SK-MEL-5 (cell line): ENCODE data around the gene SOCS1.

GRCh38 chr16:10737928-10738664 is 5.5 kb upstream of the NUBP1 start:
RAMPAGE:
- cytosol, long total RNA = no peak
- long total RNA = no peak
- nucleus, long total RNA = no peak

DNA sequence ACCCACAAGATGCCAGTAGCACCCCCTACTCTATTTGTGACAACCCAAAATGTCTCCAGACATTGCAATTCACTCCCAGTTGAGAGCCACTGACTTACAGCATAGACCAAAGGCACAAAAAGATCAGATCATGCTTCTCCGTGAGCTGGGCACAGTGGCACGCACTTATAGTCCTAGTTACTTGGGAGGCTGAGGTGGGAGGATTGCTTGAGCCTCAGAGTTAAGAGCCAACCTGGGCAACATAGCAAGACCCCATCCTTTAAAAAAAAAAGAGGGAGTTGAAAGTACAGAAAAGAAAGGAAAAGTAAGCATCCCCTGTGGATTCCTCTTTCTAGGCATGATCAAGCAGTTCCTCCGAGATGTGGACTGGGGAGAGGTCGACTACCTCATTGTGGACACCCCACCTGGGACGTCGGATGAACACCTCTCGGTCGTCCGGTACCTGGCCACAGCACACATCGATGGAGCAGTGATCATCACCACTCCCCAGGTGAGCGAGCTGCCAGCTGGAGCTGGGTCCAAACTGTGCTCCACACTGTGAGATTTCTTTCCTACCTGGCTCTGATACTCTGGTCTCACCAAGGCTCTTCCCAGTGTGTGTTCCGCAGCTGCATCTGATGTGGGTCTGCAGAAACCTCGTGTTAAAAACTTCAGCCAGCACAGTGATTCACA is 14.0 kb downstream of the NUBP1 start:
RAMPAGE:
- cytosol, long total RNA = no peak
- long total RNA = no peak
- nucleus, long total RNA = no peak

DNA sequence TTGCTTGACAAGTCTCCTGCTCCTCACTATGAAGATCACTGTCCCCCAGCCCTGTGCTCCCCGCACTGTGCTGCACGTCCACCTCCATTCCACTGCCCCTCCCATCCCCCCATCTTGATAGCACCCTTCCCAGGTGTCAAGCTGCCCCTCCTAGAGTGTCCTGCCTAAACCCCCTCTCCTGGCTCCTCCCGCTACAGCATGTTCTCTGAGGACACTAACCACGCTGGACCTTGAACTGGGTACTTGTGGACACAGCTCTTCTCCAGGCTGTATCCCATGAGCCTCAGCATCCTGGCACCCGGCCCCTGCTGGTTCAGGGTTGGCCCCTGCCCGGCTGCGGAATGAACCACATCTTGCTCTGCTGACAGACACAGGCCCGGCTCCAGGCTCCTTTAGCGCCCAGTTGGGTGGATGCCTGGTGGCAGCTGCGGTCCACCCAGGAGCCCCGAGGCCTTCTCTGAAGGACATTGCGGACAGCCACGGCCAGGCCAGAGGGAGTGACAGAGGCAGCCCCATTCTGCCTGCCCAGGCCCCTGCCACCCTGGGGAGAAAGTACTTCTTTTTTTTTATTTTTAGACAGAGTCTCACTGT is 18.5 kb downstream of the DEXI start:
RAMPAGE:
- cytosol, long total RNA = no peak
- long total RNA = no peak
- nucleus, long total RNA = no peak

DNA sequence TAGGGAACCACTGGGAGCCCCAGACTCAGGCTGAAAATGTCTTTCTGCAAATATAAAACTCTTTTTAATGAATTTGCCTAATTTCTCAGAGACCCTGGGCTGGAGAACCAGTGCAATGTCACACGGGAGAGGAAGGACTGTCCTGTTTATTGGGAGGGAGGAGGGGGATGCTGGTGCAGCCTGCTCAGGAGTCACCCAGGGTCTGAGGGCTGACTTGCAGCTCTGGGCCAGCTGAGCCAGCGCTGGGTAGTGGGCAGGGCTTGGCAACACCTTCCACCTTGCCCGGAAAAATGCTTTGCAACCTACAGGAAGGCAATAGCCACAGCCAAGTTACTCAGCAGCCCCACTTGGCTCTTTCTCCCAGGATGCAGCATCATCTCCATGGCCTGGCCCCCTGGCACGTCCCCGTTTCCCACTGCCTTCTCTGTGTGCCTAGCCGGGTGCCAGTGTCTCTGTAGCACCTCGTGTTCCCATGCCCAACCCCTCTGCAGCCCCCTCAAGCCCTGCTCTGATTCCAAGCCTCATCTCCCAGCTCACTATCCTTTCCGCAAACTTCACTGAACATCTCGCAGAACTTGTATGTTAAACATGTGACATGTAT is 12.5 kb downstream of the DEXI start:
RAMPAGE:
- cytosol, long total RNA = no peak
- long total RNA = no peak
- nucleus, long total RNA = no peak

RAMPAGE:
- cytosol, long total RNA = no peak
- long total RNA = no peak
- nucleus, long total RNA = no peak
Observed at GRCh38 chr16:11078049-11078463, 133.7 kb downstream of the CLEC16A start.

RAMPAGE:
- cytosol, long total RNA = no peak
- long total RNA = no peak
- nucleus, long total RNA = no peak
Observed at GRCh38 chr16:11136553-11137152, 119.4 kb downstream of the SOCS1 start.

GRCh38 chr16:11155276-11156097 is 100.5 kb downstream of the SOCS1 start:
RAMPAGE:
- cytosol, long total RNA = no peak
- long total RNA = no peak
- nucleus, long total RNA = no peak

GRCh38 chr16:11161738-11162383 is 94.1 kb downstream of the SOCS1 start:
RAMPAGE:
- cytosol, long total RNA = no peak
- long total RNA = no peak
- nucleus, long total RNA = no peak

DNA sequence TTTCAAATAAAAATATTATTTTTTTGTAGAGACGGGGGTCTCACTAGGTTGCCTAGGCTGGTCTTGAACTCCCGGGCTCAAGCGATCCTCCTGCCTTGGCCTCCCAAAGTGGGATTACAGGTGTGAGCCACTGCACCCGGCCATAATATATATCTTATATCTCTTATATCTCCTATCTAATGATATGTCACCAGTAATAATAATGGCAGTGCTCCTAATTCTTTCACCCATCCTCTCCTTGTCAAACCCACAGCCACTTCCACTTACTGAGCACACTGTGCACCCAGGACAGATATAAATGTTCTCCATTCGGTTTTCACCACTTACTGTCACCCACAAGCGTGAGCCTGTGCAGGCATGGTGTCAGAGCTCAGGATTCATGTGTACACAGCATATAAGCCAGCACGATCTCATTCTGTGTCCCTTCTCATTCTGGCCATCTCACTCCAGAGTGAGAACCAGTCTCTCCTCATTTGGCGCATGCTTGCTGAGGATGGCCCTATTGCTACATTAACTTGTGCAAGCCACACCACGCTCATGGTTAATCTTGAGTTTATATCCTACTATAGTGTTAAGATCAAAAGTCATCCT is 21.3 kb downstream of the SOCS1 start:
RAMPAGE:
- cytosol, long total RNA = no peak
- long total RNA = no peak
- nucleus, long total RNA = no peak

RAMPAGE:
- cytosol, long total RNA = no peak
- long total RNA = no peak
- nucleus, long total RNA = no peak
Observed at GRCh38 chr16:11249733-11250958, 5.9 kb downstream of the SOCS1 start.

DNA sequence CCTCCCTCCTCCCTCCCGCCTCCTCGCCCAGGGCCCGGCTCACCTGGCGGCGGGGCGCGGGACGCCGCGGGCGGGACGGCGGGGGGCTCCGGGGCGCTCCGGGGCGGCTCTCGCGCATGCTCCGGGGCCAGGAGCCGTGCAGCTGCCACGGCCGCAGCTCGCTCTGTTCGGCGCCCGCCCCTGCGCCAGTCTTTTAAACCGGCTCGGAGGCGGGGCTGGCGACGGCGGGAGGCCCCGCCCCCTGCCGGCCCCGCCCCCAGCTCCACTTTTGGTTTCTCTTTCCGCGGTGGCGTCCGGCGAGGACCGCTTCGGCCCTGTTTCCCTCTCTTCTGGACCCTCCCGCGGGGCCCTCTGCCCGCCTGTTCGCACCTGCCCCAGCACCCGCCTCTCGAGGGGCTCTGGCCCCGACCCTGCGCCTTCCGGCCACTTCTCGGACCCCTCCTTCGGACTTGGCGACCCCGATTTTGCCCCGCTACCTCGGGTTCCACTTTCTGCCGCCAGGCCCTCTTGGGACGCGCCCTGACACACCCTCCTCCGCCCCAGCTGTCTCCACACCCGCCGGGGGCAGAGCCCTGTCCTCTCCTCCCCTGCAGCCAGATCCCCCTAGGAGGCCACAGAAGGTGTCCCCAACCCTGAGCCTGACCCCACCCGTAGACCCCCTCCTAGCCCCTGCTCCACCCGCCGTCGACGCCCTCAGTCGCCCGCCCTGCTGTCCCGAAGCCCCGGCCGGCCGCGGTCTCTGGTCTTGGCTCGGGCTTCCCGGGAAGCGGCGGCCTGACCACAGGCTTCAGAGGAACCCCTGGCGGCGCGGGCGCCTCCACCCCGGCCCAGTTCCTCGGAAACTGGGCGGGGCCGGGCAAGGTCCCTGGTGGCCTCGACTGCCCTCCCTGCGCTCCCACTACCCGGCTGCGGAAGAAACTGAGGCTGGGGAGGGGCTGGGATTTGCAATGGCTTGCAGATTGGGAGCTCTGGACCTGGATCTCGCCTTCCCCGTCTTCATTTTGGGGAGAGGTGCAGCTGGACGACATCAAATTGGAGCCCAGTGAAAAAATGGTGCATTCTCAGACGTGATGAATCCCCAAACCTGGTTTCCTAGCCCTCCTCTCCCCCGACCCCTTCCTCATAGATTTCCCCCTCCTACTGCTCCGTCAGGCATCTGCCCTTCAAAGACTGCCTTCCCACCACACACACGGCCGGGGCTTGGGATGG is at the start of gene SOCS1:
SOCS1 (minus strand) TSS at position 169 of the 1,209 bp plus-strand sequence.
RAMPAGE:
- cytosol, long total RNA = no peak
- long total RNA = no peak
- nucleus, long total RNA = no peak

GRCh38 chr16:11315409-11316009 is 29.8 kb upstream of the RMI2 start:
RAMPAGE:
- cytosol, long total RNA = no peak
- long total RNA = no peak
- nucleus, long total RNA = no peak

RAMPAGE:
- cytosol, long total RNA = no peak
- long total RNA = no peak
- nucleus, long total RNA = no peak
Observed at GRCh38 chr16:11327811-11328047, 17.5 kb upstream of the RMI2 start.

RAMPAGE:
- cytosol, long total RNA = no peak
- long total RNA = no peak
- nucleus, long total RNA = no peak
Observed at GRCh38 chr16:11349661-11350231, 4.5 kb downstream of the RMI2 start.

GRCh38 chr16:11484689-11485286 is 42.3 kb downstream of the ENSG00000188897 start:
RAMPAGE:
- cytosol, long total RNA = no peak
- long total RNA = no peak
- nucleus, long total RNA = no peak

GRCh38 chr16:11495290-11495545 is 31.8 kb downstream of the ENSG00000188897 start:
RAMPAGE:
- cytosol, long total RNA = no peak
- long total RNA = no peak
- nucleus, long total RNA = no peak

GRCh38 chr16:11497944-11498197 is 29.2 kb downstream of the ENSG00000188897 start:
RAMPAGE:
- cytosol, long total RNA = no peak
- long total RNA = no peak
- nucleus, long total RNA = no peak

DNA sequence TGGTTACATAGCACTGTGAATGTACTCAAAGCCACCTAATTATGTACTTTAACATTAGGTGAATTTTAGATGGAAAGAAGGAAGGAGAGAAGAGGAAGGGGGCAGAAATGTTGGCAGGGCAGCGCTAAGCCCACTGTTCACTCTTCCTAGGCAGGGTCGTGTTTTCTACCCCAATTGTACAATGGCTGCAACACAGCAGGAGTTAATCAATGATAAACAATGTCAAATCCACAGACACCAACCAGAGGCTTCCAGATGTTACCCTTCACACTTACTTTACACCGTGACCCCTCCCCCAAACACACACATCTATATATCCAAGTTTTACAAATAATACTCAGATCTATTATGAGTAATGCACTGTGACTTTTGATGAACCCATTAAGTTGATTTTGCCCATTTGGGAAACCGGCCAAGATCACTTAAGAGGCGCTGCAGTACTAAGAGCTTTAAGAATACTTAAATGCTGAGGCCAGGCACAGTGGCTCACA is 18.3 kb upstream of the ENSG00000188897 start:
RAMPAGE:
- cytosol, long total RNA = no peak
- long total RNA = no peak
- nucleus, long total RNA = no peak

DNA sequence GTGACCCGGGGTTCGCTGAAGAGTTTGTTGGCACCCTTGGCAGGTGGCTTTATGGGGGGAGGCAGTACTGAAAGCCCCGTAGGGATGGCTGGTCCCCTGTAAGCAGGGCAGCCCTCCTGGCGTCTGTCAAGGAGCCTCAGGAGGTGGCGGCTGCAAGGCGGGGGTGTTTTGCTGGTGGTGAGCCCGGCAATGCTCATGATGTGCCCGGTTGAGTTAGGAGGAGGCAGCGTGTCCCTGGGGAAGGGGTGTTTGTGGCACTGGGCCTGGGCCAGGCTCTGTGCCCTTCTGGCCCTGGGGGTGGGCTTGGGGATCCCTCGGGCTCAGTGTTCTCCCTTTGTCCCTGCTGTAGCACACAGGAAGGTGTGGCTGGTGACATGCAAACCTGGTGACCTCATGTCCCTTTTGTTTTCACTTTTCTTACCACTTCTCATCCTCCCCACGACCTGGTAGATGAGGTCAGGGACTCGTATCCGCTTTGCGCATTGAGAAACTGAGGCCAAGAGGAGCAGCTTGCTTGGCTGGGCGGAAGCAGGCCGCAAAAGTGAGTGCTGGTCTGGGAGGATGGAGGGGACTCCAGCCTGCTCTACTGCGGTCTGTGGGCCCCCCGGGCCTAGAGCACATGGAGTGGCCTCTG is 2.0 kb downstream of the SNN start:
RAMPAGE:
- cytosol, long total RNA = no peak
- long total RNA = no peak
- nucleus, long total RNA = no peak

DNA sequence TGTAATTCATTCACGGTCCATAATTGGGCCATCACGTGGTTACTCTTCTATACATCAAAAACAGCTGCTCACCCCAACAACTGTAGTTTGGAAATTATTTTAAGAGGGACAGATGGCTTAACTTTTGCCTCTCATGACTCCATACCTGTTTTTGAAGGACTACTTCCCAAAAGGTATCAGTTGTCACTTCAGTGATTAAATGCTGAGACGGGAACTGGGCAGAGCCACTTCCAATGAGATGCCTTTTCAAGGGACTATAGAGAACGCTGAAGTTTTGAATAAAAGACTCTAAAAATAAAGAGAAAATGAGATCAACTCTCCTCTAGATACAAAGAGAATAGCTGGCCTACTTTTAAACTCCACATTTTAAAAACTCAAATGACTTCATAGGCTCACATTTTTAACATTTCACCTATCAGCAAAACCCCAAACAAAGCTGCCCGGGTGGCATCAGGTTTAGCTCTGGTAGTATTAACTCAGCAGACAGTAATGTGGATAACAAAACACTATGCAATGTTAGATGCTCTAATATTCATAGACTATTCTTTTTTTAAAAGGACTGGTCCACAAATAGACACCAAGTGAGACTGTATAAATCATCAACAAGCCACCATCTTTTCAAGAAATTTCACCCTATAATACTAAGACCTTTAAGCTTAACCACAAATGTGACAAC is 20.0 kb downstream of the SNN start:
RAMPAGE:
- cytosol, long total RNA = no peak
- long total RNA = no peak
- nucleus, long total RNA = no peak